Thoracic aorta endothelial cell (primary cell): ENCODE measurements around a stretch of chr21.

DNA sequence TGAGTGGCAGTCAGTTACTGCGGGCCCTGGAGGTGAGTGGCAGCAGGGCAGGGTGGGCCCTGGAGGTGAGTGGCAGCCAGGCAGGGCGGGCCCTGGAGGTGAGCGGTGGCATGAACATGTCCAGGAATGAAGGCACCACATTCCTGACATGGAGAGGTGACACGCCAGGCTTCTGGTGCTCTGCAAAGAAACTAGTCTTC is 14.6 kb downstream of the SLC19A1 start:
- CAGE, long polyA plus RNA = no peak

- CAGE, long polyA plus RNA = no peak
These were observed 14.1 kb downstream of the SLC19A1 start for GRCh38 chr21:45527990-45528622.

DNA sequence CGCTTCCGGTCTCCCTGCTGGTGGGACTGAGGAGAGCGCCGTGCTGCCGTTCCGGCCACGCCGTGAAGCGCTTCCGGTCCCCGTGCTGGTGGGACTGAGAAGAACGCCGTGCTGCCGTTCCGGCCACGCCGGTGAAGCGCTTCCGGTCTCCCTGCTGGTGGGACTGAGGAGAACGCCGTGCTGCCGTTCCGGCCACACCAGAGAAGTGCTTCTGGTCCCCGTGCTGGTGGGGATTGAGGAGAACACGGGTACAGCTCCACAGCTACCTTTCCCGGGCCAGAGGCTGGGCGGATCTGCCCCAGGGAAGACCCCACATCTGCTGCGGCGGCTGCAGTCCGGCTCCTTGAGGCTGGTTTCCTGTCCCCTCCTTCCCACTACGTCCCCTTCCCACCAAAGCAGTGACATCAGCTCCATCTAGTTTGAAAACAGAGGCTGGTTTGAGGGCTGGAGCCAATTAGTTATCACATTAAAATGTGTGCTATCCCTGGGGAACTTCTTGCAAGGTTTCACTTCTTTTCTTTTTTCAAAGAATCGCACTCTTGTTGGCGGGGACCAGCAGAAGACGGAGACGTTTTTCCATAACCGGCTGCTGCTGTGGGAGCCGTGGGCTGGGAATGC is 9.1 kb upstream of the PCBP3 start:
- CAGE, long polyA plus RNA = no peak

DNA sequence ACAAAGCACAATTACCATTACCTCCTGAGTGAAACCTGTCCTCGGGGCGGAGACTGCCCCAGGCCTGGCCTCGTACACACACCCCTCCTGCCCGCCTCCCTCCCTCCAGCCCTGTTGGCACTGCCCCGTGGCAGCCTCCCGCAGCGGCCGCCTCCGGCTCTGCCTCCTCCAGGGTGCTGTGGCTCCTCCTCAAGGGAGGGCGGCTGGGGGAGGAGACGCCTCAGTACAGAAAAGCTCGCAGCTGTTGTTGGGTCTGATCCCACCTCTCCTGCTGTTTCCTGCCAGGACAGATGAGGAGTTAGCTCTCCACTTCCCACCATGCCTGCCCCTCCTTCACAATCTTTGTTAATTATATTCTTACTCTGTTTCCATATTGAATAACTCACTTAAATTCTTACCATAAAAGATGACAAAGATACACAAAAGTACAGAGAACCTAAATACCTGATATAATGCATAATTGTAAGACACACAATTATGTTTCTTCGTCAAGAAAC is 30.8 kb upstream of the COL6A1 start:
- CAGE, long polyA plus RNA = no peak

- CAGE, long polyA plus RNA = no peak
These were observed 31.0 kb upstream of the COL6A2 start for GRCh38 chr21:46066707-46067604.

- CAGE, long polyA plus RNA = no peak
These were observed 14.3 kb downstream of the COL6A2 start for GRCh38 chr21:46112074-46112761.

DNA sequence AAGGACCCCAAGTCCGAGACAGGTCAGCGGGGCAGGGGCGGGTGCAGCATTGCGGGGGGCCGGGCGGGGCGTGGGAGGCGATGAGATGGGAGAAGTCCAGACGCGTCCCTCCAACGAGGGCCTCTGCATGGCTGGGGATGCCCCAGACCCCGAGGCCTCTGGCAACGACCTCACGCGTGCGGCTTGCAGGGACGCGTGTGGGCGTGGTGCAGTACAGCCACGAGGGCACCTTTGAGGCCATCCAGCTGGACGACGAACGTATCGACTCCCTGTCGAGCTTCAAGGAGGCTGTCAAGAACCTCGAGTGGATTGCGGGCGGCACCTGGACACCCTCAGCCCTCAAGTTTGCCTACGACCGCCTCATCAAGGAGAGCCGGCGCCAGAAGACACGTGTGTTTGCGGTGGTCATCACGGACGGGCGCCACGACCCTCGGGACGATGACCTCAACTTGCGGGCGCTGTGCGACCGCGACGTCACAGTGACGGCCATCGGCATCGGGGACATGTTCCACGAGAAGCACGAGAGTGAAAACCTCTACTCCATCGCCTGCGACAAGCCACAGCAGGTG is 27.8 kb downstream of the COL6A2 start:
- CAGE, long polyA plus RNA = no peak

DNA sequence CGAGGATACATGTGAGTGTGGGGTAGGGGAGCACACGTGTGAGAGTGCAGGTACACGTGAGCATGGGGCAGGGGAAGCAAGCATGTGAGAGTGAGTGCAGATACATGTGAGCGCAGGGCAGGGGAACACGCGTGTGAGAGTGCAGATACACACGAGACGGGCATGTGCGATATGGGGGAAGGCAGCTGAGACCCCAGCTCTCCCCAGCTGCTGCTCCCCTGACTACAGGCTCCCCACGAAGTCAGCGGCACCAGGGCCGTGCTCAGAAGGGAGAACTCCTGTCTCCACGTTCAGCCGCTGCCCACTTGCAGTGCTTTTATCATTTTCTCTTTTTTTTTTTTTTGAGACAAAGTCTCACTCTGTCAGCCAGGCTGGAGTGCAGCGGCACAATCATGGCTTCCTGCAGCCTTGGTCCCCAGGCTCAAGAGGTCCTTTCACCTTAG is 856 bp upstream of the FTCD start:
- CAGE, long polyA plus RNA = no peak

GRCh38 chr21:46242218-46243130 is 13.9 kb upstream of the LSS start:
- CAGE, long polyA plus RNA = no peak

DNA sequence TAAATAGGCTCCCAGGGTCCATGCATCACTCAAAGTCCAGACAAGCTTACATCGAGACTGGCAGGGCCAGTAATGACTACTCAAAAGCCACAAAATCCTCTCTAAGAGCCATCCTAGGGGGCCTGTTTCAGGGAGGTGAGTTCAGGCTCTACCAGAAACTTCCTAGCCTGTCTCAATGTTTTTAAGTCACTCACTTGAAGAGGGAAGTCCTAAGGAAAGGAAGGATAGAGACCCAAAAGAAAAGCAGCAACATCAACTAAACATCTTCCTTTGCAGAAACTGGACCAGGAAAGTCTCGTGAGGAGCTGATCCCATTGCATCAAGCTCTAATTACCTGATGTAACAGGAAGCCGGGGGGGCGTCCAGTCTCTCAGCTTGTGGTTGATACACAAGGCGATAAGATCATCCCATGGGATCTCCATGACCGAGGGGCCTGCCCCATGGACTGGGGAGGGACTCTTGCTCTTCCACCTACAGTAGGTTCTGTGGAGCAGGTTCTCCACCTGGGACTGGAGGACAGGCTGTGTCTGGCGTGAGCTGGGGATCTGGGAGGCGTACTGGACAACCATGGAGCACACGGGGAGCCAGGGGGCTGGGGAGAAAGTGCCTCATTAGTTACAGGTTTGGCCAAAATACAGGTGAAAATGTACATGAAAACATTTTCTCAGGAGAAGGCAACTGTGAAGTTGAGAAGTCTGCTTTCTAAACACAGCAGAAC is 14.7 kb upstream of the LSS start:
- CAGE, long polyA plus RNA = no peak

DNA sequence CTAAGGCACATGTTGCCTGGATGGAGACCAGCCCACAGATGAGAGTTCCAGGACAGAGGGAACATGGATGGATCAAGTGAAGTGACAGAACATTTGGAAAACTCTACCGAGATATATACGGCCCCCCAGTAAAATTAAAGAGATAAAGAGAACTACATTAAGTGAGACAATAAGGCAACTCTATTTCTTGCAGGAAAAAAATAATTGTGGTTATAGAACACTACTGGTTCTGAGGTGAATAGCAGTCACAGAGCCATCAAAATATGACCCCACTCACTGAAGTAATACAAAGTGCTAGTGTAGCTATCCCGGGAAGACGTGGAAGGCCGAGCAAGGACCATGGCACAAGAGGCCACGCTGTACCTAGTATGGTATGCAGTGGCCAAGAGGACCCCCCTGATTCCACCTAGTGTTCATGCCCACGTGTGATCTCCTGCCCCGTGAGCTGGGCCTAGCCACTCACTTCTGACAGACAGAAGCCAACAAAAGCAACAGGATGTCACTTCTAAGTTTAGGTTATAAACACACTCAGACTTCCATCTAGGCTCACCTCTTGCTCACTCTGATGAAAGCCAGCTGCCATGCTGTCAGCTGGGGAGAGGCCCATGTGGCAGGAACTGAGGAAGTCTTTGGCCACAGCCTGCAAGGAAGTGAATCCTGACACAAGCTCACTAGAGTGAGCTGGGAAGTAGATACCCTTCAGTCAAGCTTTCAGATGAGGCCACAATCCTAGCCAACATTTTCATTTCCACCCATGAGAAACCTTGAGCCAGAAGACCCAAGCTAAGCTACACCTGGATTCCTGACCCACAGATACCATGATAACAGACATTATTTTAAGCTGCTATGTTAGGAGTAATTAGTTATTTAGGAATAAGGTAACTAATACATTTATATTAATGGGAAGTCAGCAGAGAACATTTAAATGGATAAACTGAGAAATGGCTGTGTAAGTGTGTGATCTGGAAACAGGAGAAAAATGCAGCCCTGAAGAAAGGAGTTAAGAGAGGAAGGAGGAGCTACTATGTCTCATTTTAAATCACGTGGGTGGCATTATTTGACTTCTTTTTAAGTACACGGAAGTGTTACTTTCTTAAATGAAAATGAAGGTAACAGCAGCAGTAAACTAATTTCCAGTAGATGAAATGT is 21.8 kb upstream of the LSS start:
- CAGE, long polyA plus RNA = no peak

DNA sequence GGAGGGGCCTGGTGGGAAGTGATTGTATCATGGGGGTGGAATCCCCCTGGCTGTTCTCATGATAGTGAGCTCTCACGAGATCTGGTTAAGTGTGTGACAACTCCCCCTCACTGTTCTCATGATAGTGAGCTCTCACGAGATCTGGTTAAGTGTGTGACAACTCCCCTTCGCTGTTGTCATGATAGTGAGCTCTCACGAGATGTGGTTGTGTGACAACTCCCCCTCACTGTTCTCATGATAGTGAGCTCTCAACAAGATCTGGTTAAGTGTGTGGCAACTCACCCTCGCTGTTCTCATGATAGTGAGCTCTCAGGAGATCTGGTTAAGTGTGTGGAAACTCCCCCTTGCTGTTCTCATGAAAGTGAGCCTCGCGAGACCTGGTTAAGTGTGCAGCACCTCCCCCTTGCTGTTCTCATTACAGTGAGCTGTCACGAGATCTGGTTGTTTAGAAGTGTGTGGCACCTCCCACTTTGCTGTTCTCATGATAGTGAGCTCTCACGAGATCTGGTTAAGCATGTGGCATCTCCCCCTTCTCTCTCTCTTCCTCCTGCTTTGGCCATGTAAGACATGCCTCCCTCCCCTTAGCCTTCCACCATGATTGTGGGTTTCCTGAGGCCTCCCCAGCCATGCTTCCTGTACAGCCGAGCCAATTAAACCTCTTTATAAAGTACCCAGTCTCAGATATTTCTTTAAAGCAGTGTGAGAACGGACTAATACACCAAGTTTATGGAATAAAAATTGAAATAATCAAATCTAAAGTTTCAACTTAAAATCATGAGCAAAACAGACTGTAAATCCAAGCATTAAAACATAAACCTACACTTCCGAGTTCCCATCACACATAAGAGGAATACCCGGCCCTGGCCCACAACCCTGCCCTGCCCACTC is 25.1 kb upstream of the LSS start:
- CAGE, long polyA plus RNA = no peak

- CAGE, long polyA plus RNA = no peak
These were observed 33.7 kb downstream of the PCNT start for GRCh38 chr21:46357290-46358465.

- CAGE, long polyA plus RNA = no peak
These were observed 63.8 kb upstream of the DIP2A start for GRCh38 chr21:46394848-46395363.

GRCh38 chr21:46548522-46549391 is 56.1 kb downstream of the S100B start:
- CAGE, long polyA plus RNA = no peak

DNA sequence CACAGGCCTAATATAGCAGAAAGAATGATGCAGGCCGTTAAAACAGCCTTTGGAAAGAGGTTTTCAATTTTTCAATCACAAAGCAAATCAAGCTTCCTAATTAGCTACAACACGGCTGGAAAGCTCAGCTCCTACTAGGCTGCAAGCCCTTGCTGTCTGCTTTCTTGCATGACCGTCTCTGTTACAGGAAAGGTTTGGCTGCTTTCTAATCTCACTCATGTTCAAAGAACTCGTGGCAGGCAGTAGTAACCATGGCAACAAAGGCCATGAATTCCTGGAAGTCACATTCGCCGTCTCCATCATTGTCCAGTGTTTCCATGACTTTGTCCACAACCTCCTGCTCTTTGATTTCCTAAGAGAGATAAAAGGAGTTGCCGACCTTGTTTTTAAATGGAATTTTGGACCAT is 5.7 kb downstream of the S100B start:
- CAGE, long polyA plus RNA = no peak